ENCODE measurements around a stretch of chr9.

- PRO-cap: no peak
Measured at GRCh38 chr9:10679-11085, 18.6 kb downstream of the WASHC1 start.

DNA sequence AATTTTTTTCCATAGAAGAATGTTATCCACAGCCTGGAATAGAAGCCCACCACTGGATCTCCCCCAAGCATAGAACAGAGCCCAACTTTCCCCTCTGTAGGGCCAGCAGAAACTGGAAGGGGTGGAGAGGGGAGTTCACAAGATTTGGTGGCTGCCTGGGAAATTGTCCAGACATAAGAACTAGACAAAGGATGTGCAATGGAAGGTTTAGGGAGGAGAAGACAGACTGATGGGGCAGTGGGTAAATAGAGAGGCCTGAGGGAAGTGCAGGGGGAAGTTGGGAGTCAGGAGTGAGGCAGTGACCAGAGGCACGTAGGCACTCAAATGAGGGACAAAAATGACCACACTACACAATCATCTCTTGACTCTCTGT lies 6.0 kb upstream of the DOCK8 start:
- PRO-cap: no peak

DNA sequence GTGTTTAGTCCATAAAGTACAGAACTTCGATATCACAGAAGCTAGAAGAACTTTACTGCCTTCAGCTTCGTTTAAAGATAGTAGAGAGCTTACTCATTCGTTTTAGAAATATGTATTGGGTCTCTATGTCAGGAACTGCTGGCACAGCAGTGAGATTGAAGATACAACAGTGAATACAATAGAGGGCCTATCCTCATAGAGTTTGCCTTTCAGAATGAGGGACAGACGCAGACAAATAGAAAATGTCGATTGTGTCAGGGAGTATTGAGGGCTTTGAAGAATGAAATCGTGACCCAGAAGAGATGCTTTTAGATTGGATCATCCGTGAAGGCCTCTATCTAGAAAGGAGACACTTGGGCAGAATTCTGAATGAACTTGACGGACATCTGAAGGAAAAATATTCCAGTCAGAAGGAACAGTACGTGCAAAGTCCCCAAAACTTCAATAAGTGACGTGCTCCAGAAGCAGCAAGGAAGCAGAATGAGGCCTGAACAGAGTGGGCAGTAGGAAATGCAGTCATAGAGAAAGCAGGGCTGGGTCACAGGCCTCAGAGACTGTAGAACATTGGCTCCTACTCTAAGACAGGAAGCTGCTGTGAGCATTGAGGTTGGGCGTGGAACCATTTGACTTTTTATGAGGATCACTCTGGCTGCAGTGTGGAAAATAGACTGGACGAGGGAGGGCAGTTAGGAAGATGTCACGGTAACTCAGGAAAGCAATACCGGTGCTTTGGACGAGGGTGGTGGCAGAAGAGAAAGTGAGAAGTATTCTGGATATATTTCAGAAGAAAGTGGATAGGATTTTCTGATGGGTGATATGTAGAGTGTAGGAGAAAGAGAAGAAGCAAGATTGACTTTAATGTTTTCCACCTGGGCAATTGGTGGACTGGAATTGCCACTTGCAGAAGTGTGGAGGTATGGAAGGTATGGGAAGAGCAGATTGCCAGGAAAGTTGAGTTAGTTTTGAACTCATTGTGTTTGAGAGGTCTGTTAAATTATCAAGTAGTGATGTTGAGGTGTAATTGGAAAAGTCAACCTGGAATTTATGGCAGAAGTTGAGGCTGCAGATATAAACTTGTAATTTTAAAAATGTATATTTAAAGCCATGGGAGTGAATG lies 64.0 kb downstream of the DOCK8 start:
- PRO-cap: no peak

- PRO-cap: no peak
Measured at GRCh38 chr9:463612-463858, 41.0 kb upstream of the KANK1 start.

DNA sequence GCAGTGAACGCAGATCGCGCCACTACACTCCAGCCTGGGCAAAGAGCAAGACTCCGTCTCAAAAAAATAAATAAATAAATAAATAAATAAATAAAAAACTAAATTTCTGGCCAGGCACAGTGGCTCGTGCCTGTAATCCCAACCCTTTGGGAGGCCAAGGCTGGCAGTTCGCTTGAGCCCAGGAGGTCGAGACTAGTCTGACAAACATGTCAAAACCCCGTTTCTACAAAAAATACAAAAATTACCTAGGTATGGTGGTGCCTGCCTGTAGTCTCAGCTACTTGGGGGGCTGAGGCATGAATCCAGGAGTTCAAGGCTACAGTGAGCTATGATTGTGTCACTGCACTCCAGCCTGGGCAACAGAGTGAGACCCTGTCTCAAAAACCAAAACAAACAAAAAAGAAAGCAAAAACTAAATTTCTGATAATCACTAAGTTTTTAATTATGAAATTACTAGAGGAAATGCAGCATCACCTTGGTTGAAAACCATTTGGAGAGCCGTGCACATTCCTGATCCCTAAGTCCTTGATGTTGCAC lies 36.3 kb upstream of the KANK1 start:
- PRO-cap: no peak

DNA sequence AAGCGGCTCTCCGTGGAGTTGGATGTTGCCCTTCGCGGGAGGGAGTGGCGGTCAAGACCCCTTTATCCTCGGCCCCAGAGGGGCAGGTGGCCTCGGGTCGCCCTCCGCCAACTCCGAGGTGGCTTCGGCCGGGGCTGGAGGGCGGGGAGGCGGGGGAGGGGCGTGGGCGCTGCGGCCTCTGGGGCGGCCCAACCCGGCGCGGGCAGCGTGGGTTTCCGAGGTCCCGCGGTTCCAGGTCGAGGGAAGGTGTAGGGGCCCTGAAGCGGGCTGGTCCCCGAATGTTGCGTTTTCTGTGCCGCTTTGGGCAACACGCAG lies 664 bp downstream of the KANK1 start:
- PRO-cap: no peak

- PRO-cap: no peak
Measured at GRCh38 chr9:551831-552376, 47.4 kb downstream of the KANK1 start.

- PRO-cap: no peak
Measured at GRCh38 chr9:576625-577382, 72.3 kb downstream of the KANK1 start.

- PRO-cap: no peak
Measured at GRCh38 chr9:621528-622078, 117.1 kb downstream of the KANK1 start.

DNA sequence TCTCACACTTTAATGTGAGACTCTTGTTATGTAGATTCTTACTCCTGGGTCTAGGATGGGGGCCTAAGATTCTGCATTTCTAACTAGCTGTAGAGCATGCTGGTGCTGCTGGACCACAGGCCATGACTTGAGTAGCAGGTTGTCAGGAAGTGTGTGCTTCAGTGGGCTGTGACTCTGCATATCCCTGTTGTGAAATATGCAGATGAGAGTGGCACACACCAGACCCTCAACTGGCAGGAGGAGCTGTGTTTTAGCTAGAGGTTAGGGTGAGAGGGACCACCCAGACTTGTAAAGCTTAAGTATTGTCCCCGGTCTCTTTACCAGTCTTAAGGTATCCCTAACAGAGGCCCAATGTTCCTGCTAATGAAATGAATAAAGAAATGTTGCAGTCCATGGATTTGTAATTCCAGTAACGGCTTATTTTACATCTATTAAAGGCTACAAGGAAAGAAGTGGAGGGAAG lies 146.0 kb downstream of the KANK1 start:
- PRO-cap: no peak

GRCh38 chr9:692891-693950 lies 148.3 kb upstream of the DMRT1 start:
- PRO-cap: no peak

- PRO-cap: no peak
Measured at GRCh38 chr9:706585-707791, 134.5 kb upstream of the DMRT1 start.

- PRO-cap: no peak
Measured at GRCh38 chr9:716019-716470, 125.5 kb upstream of the DMRT1 start.

DNA sequence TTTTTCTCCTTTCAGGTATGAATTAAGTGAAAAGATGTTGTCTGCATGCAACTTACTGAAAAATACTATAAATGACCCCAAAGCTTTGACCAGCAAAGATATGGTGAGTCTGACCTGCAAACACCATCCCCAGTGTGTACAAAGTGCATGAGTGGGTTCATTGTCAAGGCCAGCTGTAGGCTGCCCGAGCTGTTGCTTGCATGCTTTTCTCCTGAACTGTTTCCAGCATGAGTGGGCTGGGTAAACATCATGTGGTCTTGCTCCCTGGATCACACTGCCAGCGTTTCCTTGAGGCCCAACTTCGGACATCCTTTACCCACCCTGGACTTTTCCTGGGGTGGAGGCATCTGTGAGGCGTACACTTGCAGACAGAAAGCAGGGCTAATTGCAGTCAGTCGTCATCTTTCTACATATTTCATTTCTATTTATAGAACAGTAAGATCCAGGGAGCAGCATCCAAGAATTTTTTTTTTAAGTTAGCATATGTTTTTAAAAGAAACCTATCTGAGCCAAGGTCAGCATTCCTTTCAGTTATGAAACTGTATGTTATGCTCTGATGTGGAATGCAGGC lies 106.7 kb upstream of the DMRT1 start:
- PRO-cap: no peak

DNA sequence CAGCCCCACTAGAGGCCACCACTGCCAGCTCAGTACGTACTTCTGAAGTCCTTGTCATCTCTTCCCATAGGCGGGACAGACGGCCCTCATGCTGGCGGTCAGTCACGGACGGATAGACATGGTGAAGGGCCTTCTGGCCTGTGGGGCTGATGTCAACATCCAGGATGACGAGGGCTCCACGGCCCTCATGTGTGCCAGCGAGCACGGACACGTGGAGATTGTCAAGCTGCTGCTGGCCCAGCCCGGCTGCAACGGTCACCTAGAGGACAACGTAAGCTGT lies 99.4 kb upstream of the DMRT1 start:
- PRO-cap: no peak

DNA sequence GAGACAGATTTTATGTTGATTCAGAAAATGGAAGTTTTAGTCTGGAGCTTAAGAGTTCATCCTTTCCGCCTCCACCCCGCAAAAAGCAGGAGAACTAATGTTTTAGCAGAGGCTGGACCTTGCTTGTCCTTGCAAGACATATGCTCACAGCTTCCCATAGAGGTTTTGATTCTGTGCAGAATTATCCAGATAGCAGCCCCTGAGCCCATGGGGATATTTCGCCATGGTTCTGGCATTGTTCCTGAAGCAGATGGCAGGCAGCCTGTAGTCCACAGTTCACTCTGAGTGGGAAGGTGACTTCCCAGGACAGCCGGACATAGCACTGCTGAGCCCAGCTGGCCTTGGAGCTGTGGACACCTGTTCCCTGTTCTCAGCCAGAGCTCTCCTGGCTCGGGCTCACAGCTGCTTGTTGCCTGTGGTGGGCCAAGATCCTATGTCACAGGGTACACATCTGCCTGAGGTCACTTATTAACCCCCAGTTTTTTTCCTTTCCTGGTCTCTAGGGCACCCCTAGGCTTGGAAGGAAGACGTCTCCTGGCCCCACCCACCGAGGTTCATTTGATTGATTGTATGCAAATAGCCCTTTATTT lies 96.7 kb upstream of the DMRT1 start:
- PRO-cap: no peak

- PRO-cap: no peak
Measured at GRCh38 chr9:1010766-1011270, 34.4 kb downstream of the DMRT3 start.

DNA sequence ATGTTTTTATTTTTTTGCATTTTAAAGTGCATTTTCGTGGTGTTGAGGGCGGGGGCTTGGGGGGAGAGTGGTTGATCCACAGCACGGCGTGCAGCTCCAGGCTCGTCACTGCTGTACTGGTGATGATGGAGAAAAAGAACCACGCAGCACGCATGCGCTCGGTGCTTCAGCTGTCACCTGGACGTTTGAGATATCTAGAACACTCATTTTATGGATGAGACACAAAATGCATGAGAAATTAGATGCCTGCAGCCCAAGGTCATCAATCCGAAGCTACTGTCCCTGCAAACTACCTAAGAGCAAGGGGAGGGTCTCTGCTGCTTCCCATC lies 2.2 kb downstream of the DMRT2 start:
- PRO-cap: no peak

GRCh38 chr9:2056482-2056840 lies 41.3 kb downstream of the SMARCA2 start:
- PRO-cap: no peak

- PRO-cap: no peak
Measured at GRCh38 chr9:2107938-2108617, 92.9 kb downstream of the SMARCA2 start.

All from REH cell (cell line).